ENCODE measurements around the gene EEF1E1.

GRCh38 chr6:7604863-7605650 is 15.1 kb downstream of the SNRNP48 start:
- PRO-cap, result no peak
- RRBS, result no CpG with 5 or more reads among the region's 9 CpGs

GRCh38 chr6:7701476-7702202 is 24.3 kb upstream of the BMP6 start:
- PRO-cap, result no peak
- RRBS, result no CpG with 5 or more reads among the region's 5 CpGs

DNA sequence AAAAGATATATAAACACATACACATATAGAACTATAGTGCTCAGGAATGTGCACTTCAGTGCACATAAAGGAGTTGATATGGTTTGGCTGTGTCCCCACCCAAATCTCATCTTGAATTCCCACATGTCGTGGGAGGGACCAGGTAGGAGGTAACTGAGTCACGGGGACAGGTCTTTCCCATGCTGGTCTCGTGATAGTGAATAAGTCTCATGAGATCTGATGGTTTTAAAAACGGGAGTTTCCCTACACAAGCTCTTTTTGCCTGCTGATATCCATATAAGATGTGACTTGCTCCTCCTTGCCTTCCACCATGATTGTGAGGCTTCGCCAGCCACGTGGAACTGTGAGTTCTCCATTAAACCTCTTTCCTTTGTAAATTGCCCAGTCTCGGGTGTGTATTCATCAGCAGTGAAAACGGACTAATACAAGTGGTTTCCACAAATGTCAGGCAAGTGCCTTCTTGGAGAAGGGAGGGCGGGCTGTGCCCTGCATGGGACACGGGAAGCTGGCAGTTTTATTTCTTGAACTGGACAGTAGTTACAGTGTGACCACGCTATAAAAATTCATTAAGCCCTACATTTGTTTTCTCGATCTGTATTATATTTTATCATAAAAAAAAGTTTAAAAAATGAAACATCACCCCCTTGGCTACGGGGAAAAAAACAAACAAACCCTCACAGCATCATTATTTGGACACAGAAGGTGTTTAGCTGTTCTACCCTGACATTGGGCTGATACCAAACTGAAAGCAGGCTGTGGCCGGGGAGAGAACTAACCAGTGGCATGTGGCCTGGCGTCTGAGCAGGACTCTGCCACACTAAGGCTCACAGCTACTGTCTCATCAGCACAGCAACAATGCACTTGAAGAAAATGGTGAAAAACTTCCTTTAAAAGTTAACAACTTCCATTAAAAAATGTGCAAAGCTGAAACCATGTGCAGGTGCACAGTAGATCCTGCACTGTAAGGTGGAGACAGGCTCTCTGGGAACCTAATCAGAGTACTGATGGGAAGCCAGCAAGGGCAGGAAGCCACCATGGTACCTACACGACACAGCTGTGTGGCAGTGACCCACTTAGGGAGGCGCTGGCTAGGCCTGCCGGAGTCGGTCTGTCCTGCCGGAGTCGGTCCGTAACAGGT is 17.8 kb downstream of the TXNDC5 start:
- PRO-cap, result no peak
- RRBS, result no CpG with 5 or more reads among the region's 22 CpGs

- PRO-cap, result bidirectional peak, plus-strand start at chr6:7910176, minus-strand start at chr6:7910113
- RRBS, result 2% methylated on average over 33 of the region's 70 CpGs
These were observed 1.1 kb downstream of the TXNDC5 start for GRCh38 chr6:7909149-7910296.

GRCh38 chr6:7915405-7915963 is 4.9 kb upstream of the TXNDC5 start:
- PRO-cap, result no peak
- RRBS, result no CpG with 5 or more reads among the region's 8 CpGs

DNA sequence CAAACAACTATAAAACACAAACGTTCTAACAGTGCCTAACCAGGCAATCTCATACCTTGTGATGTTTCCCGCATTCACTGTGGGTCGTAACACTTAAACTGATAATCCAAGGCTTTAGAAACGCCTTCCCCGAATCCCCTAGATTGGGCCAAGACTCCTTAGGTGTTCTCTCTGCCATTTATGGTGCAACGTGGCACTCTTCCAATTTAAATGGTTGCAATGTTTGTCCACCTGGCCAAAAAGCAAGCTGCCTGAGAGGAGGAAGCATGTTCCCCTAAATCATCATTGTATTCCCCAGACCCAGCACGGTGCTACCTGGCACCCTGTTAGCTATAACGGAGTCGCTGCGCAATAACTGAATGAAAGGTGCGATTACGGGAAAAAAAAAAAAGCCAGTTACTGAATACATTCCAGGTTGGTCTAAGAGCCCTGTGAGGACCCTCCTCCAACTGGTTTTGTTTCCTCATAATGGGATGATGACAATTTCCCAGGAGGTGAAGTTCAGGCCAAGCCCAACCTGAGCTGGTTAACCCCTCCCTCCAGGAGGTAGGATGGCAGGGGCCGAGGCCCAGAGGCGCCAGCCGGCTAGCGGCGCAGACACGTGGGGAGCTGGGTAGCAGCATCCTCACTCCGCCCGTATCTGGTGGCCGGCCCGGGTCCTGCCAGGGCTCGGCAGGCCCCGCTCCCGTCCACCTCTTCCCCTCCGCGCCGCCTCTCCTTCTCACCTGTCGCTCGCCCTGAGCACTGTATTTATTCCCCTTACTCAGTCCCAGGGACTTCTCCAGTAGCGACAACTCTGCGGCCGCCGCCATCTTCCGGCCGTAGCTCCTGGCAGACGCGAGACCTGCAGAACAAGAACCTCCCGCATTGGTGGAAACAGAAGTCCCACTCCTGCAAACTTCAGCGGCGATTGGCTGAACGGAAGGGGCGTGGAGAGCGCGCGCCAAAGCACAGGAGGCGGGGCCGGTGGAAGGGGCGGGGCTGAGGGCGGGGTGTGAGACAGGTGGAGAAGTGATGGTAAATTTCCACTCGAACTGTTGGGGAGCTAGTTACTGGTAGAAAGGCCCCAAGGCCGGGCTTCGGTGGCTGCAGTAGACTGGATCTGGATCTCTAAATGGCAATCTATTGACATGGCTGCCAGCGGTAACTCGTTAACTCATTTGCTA is at the start of gene EEF1E1:
Gene EEF1E1, minus strand, starts transcription at position 839 of the 1,166 bp plus-strand sequence.
- PRO-cap, result bidirectional peak, plus-strand start at position 238 of the sequence, minus-strand start at position 182 of the sequence; bidirectional peak, plus-strand start at position 580 of the sequence, minus-strand start at position 543 of the sequence; bidirectional peak, plus-strand start at position 1,048 of the sequence, minus-strand start at position 830 of the sequence
- RRBS, result 0% methylated on average over 7 of the region's 55 CpGs

GRCh38 chr6:8165118-8165317 is 62.7 kb upstream of the EEF1E1 start:
- PRO-cap, result no peak
- RRBS, result no CpG with 5 or more reads among the region's 6 CpGs

GRCh38 chr6:8638112-8638652 is 202.8 kb upstream of the SLC35B3 start:
- PRO-cap, result no peak
- RRBS, result no CpG with 5 or more reads among the region's 2 CpGs

- PRO-cap, result no peak
- RRBS, result no CpG with 5 or more reads among the region's 5 CpGs
These were observed 241.3 kb upstream of the SLC35B3 start for GRCh38 chr6:8676665-8676983.

DNA sequence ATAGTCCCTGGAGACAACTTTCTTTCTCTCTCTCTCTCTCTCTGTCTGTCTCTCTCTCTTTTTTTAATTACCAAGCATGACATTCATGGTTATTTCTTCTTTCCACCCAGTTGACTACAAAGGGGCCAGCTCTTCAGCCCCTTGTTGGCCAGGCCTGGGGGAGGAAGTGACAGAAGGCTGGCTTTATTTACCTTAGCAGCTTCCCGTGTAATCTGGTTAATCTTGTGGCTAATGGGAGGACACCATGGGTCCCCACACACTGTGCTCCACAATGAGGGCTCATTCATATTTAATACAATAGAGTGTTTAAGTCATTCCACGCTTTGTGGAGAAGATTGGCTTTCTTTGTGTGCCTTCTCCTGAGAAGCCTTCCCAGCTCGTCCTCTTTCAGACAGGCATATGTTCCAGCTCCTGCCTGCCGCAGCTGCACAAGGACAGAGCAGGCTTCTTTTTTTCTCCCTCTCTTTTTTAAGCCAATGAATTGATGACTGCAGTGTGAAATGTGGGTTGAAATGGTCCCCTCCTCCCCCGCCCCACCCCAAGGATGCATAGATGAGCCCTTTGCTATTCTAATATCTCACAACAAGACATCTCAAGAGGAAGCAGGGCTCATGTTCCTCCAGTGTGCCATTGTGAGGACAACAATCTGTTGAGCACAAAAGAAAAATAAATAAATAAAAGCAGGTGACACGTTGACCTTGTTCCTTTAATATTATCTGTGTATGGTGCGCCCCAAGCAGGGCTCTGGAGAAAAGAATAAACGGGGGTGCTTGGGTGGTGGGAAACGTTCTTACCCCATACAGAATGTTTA is 958.5 kb downstream of the TFAP2A start:
- PRO-cap, result no peak
- RRBS, result no CpG with 5 or more reads among the region's 9 CpGs

GRCh38 chr6:10313970-10314702 is 100.7 kb downstream of the TFAP2A start:
- PRO-cap, result no peak
- RRBS, result no CpG with 5 or more reads among the region's 16 CpGs

DNA sequence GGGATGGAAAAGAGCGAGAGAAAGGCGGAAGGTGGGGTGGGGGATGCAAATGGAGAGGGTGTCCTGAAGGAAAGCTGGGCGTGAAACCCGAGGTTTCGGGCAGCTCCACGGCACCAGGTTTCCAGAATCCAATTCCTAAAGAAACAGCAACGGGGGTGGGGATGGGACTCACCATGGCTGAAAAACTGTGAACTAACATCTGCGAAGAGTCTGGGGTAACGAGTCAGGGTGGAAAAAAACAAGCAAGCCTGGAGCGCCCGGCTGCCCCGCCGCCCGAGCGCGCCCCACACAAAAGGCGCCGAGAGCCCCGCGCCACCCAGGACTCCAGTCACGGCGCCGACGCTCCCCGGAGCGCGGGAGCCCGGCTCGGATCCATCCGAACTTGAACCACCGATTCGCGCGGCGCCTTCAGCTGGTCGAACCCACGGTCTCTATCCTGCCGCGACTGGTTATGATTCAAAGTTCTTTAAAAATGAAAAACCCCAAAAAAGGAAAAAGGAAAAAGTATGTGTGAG is 3.4 kb downstream of the TFAP2A start:
- PRO-cap, result no peak
- RRBS, result under 1% methylated on average over 11 of the region's 39 CpGs

- PRO-cap, result bidirectional peak, plus-strand start at chr6:10417800, minus-strand start at chr6:10417813
- RRBS, result no CpG with 5 or more reads among the region's 23 CpGs
These were observed 2.7 kb upstream of the TFAP2A start for GRCh38 chr6:10417557-10418043.

- PRO-cap, result no peak
- RRBS, result no CpG with 5 or more reads among the region's 4 CpGs
These were observed 3.5 kb downstream of the GCNT2 start for GRCh38 chr6:10524695-10525099.

GRCh38 chr6:10721317-10721832 is 1.5 kb upstream of the TMEM14C start:
- PRO-cap, result bidirectional peak, plus-strand start at chr6:10721575, minus-strand start at chr6:10721417
- RRBS, result no CpG with 5 or more reads among the region's 13 CpGs

GRCh38 chr6:11066637-11067289 is 22.7 kb upstream of the ELOVL2 start:
- PRO-cap, result no peak
- RRBS, result no CpG with 5 or more reads among the region's 5 CpGs

DNA sequence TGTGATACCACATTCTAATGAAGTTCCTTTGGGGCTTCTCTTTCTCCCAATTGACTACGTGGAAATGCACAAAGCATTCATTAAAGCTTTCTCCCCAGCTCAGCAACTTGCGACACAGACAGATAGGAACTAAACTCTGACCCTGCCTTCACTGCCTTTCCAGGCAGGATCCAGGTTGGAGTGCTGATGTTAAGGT is 23.1 kb upstream of the ELOVL2 start:
- PRO-cap, result no peak
- RRBS, result no CpG with 5 or more reads among the region's 2 CpGs

GRCh38 chr6:11196211-11197343 is 35.9 kb downstream of the NEDD9 start:
- PRO-cap, result no peak
- RRBS, result no CpG with 5 or more reads among the region's 22 CpGs

DNA sequence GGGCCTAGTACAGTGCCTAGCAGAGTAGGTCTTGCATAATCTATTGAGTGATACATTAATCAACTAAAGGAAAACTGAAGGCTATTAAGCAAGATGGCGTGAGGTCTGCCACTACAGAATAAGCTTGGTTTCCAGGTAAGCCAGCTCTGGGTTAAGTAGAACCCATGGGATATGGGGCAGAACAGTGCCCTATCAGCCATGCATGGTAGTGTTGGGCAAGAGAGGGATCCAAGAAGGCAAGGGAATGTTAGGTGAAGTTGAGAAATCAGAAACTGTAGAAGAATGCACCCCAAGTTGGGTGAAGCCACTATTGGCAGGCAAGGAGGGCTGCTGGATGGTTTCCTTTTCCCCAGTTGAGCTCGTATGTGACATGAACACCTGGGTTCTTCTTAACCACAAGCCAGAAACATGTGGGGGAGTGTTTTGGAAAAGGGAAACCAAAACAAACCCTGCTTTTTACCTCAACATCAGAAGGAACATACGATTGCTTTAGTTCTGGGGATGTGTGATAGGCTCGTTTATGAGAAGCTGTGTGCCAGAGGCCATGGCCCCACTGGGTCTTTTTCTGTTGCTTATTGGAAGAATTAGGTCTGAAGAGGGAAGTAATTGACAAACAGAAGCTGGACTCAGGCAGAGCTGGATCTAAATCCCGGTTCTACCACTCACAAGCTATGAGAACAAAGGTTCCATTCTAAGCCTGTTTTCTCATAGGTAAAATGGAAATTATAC is 33.6 kb downstream of the NEDD9 start:
- PRO-cap, result no peak
- RRBS, result no CpG with 5 or more reads among the region's 5 CpGs

DNA sequence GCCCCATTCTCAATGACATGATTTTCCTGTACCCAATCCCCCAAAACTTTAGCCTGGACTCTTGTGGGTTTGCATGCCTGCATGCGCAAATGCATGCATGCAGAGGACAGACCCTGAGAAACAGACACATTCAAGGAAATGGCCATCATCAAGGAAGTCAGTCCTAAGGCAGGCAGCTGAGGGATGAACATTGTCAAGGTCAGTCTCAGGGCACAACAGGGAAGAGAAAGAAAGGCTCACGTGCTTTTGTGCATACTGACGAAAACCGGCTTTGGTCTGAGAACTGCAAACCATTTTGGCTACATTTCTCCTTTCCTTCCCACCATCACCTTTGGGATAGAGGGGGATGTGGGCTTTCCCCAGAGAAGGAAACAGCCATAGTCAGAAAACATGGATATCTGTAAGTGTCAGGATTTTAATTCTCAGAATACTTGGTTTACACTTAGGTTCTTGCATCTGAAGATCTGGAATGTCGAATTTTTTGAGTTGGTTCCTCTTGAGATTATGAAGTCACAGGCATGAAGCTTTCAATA is 12.9 kb downstream of the NEDD9 start:
- PRO-cap, result no peak
- RRBS, result no CpG with 5 or more reads among the region's 5 CpGs

All from MCF 10A (cell line).